Neural cell (in vitro differentiated cells): ENCODE measurements around a stretch of chr2.

- RAMPAGE, long total RNA: no peak
Measured at GRCh38 chr2:234366-234770, 29.5 kb downstream of the SH3YL1 start.

- RAMPAGE, long total RNA: no peak
Measured at GRCh38 chr2:355918-356901, 68.3 kb upstream of the ALKAL2 start.

DNA sequence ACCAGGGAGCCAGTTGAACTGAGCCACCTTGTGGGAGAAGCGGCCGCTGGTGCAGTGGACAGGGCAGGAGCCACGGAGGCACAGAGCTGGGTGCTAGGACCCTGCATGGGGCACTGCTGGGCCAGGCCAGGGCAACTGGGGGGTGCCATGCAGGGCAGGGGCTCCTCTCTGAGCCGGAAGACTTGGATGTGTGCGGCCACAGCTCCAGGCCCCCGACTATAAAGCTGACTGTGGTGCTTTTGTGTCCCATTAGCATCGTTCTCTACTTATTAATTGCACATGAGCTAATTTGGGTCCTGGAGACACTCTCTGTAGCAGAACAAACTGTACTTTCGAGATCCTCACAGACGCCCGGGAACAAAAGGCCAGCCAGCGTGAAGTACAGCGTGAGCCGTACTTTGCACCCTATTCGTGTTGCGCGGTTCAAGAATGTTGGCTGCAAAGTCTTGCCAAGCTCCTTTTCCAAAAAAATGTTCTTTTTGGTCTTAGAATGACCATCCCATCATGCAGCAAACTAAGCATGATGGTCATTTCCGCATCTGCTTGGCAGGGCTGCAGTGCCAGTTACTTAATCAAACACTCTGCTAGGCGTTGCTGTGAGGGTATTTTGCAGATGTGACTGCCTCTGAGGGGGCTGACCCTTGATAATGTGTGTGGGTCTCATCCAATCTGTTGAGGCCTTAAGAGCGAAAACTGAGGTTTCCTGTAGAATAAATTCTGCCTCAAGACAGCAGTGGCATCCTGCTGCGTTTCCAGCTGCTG lies 152.1 kb upstream of the ALKAL2 start:
- RAMPAGE, long total RNA: no peak

DNA sequence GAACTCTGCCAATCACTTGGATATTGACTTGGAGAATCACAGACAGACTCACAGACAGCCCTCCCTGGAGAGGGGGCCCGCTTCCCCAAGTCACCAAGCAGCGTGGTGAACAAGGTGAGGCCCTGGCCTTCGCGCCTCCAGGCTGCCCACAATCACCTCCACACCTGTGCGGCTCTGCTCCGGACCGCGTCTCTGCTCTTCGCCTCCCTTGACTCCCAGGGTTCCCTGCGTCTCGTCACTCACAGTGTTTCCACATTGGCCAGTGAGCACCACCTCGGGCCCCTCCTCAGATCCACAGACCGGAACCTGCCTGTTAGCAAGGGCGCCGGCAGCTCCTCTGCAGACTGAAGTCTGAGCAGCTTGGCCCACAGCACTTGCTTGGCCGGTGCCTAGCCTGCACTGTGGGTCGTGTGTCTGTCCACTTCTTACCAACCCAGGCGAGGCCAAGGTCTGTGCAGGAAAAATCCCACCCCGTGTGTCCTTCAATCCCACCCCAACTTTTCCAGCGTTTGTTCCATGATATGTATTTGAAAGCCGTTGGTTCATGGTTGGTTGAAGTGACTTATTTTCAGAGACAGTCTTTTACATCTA lies 155.3 kb upstream of the ALKAL2 start:
- RAMPAGE, long total RNA: no peak

GRCh38 chr2:454050-454368 lies 166.1 kb upstream of the ALKAL2 start:
- RAMPAGE, long total RNA: no peak

GRCh38 chr2:567952-568882 lies 109.0 kb downstream of the TMEM18 start:
- RAMPAGE, long total RNA: no peak

GRCh38 chr2:691762-692117 lies 14.5 kb upstream of the TMEM18 start:
- RAMPAGE, long total RNA: no peak

DNA sequence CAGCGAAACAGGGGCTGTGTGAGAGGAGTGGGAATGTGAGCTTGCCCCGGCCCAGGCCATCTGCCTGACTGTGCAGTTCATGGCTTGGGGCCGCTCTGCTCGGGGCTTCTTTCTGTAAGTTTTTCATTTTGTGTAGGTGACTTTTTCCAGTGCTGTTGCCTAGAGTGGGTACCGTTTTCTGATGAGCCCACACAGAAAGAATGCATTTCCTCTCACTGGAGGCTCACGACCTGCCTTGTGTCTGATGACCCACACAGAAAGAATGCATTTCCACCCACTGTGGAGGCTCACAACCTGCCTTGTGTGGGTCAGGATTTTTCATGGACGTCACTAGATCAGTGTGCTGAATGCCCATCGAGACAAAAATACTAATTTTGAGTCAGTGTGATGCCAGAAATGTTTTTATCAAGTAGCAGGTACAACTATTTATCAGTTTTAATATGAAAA lies 104.6 kb downstream of the SNTG2 start:
- RAMPAGE, long total RNA: no peak

GRCh38 chr2:1600299-1600669 lies 144.0 kb downstream of the PXDN start:
- RAMPAGE, long total RNA: no peak

- RAMPAGE, long total RNA: no peak
Measured at GRCh38 chr2:1745076-1745823, 935 bp upstream of the PXDN start.

- RAMPAGE, long total RNA: no peak
Measured at GRCh38 chr2:1828443-1829084, 84.2 kb upstream of the PXDN start.

DNA sequence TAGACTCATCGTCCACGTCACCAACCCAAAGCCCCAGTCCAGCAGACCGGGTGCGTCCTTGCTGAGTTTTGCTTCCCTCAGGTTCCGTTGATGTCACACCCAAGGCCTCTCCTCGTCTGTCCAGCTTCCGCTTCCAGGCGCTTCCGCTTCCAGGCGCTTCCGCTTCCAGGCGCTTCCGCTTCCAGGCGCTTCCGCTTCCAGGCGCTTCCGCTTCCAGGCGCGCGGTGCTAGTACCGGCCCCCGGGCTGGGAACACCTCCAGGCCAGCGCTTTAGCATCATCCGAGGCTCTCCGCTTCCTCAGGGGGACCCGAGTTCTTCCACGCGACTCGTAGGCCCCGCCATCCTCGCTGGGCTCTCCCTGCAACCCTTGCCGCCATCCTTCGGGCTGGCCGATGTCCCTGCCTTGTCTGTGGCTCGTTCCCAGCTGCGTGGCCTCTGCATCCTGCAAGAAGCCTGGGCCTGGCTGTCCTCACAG lies 98.5 kb upstream of the PXDN start:
- RAMPAGE, long total RNA: no peak

- RAMPAGE, long total RNA: no peak
Measured at GRCh38 chr2:1871165-1871637, 126.9 kb upstream of the PXDN start.

DNA sequence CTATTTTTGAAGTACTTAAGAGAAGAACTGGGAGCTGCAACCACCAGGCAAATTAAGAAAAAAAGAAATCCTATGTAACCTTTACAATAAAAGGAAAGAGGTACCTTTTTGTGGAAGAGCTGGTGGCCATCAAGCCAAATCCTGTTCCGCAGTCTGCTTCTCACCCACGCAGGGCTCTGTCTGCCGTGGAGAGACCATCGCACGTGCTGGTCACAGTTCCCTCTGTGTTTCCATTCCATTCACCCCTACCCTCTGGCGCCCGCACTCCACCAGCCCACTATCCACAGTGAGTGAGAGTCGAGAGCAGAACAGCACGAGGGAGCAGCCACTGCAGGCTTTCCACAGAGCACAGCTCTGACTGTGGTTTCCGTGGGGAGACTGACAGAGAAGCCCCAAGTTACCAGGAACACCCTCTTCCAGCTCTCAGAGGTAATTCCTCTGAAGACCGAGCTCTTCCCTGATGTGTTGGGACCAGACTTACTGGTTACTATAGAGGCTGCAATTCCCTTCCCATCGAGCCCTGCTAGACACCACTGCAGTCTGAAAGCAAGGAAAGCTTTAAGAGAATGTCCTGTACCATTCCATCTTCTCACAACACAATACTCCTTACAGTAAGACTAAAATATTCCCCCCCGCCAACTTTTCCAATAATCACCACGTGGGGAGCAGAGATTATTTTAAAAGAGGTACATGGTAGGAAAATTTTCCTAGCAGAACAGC lies 5.0 kb downstream of the MYT1L start:
- RAMPAGE, long total RNA: no peak

DNA sequence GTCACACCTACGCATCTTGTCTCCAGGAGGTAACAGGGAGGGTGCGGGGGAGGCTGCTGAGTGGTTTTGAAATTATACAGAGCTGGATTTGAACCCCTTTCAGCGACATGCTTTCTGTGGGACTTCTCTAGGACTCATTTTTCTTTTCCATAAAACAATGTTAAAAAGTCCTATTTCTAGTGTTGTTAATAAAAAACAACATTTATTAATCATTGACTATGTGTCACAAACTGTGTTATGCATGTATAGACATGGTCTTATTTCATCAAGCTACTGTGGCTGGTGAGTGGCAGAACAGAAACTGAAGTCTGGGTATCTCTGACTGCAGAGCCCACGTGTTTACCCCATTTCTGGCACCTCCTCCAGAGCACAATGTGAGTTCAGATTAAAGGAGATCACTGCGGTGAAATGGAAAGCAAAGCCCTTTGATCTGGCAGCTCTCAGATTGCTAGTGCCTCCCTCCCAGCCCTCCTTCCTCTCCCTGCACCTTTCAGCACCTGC lies 315.4 kb upstream of the MYT1L start:
- RAMPAGE, long total RNA: no peak

DNA sequence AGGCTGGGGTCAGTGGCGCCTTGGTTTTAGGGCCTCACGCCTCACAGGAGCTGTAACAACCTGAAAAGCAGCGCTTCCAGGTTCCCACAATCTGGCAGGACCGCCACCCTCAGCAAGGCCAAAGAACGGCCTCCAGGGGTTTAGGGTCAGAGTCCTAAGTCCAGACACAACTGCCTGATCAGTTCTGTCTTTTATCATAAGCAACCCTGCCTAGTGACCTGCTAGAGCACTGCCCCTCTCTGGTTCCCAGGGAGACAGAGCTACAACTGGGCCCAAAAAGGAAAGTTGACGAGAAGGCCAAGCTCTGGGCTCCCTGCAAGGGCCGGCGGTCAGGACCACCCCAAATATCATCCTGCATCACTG lies 52.8 kb downstream of the EIPR1 start:
- RAMPAGE, long total RNA: no peak

- RAMPAGE, long total RNA: no peak
Measured at GRCh38 chr2:3419985-3420228, 40.4 kb downstream of the TRAPPC12 start.

GRCh38 chr2:3522716-3523438 lies 3.5 kb upstream of the ADI1 start:
- RAMPAGE, long total RNA: no peak

DNA sequence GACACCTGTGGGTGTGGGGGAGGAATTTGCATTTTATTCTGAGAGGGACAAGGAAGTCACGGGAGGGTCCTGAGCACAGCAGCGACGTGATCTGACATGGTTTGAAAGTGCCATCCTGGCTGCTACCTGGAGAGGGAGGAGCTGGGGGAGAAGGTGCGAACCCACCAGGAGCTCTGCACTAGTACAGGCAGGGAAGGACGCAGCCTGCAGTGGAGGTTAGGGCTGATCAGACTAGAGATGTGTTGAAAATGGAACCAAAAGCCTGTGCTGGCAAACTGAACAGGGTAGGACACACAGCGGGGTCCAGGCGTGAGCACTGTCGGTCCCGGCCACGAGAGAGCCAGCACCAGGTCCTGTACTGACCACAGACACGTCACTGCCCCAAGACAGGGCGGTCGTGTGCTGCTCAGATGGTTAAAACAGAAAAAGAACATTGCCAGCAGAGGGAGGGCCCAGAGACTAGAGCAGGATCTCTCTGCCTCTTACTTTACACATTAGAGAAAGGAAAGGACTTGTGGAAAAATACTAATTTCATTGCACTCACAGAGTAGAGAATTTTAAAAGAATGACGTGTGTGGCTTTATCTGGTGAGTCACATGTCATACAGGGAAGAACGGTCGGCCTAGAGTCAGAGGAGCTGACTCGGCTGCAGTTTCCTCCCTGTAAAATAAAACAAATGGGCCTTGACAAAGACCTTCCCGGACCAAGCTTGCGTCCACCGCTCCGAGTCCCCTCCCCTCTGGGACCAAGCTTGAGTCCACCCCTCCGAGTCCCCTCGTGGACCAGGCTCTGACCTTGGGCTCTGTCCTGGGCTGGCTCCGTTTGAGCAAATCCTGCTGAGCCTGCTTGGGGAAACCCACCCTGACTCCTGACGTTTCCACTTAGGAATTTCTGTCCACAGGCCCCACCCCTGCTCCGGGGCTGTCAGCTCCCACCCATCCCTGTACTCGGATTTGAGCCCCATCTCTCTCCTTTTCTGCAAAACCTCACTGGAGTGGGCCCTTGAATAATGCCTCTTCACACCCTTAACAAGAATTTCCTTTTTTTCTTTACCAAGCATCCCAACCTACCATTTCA lies 16.7 kb upstream of the ADI1 start:
- RAMPAGE, long total RNA: no peak

DNA sequence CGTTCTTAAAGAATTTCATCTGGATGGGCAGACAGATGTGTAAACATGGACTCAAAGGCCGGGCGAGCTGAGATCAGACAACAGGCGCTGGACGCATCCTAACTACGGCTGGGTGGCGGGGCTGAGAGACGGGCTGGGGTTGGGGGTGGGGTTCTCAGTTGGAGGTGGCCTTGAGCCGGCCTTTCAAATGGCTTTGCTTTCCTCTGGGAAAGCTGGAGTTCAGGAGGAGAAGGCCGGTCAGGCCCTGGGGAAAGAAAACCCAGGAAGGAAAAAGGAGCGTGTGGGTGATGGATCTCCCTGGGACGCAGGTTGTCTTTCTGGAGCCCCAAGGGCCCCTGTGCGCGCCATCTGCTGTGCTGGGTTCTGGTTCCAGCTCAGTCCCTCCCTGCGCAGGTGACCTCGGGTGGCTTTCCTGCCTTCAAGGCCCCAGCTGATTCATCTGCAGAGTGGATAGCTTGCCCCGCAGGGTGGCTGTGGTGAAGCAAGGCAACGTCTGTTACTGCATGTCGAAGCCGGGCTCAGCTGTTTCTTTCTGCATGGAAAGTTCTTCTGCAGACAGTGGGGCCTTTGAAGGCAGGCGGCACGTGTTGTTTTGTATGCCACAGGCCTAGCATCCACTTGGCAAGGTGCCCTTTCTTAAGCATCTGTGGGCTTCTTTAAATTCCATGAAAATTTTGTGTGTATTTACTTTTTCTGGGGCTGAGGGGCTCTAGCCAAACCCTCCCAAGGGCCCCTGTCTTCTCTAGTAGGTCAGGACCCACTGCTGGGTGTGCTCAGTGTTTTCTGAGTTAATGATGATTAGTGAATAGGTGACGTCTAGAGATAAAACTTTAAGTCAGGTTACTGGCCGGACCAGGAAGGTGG lies 670 bp upstream of the ALLC start:
- RAMPAGE, long total RNA: no peak